Cerebellum (tissue), 5 donors: ENCODE results near the genes PSMD13, PTDSS2, RASSF7, TALDO1, GATD1 and SLC25A22.

DNA sequence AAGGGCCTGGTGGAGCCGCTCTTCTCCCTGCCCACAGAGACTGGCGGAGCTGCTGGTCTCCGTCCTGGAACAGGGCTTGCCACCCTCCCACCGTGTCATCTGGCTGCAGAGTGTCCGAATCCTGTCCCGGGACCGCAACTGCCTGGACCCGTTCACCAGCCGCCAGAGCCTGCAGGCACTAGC lies 1.8 kb downstream of the RIC8A start:
- PRO-cap, 3 experiments = no peak in any of the 3 experiments
- RAMPAGE, long total RNA = no peak

DNA sequence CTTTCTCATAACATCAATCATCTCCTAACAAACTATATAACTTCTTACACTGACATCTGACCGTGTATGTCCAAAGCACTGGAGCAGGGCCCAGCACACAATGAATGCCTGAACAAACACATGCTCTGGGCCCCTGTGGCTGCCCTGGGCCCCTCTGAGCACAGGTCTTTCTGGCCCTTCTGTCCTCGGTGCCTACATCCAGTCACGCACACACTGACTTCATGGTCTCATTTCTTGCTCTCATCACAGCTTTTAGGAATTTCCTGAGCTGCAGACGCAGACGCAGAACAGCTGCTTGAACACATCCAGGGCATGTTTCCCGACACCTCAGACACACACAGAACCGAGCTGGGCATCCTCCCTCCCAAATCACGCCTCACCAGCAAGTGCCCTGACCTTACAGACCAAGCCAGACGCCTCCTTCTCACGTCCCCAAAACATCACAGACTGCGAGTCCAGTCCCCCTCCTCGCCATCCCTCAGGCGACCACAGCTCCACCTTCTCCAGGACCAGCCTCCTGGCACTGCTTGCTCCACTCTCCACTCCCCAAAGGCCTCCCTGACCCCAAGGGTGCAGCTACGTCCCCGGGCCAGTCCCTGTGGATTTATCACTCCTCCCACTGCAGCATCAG lies 13.1 kb downstream of the SIRT3 start:
- PRO-cap, 3 experiments = no peak in any of the 3 experiments
- RAMPAGE, long total RNA = no peak

DNA sequence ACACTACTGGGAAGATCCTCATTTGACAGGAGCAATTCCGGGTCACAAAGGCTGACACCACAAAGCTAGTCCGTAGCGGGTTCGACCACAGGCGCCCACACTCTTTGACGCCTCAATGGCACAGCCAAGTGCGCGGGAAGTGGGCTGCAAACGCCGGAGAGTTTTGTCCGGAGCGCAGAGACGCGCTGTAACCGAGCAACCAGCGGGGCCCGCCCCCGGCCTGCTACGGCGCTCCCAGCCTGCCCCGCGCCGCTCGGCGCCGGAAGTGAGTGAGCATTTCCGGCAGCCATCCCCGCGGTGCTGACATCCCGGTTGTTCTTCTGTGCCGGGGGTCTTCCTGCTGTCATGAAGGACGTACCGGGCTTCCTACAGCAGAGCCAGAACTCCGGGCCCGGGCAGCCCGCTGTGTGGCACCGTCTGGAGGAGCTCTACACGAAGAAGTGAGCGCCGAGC lies at the start of gene PSMD13:
TSS of gene PSMD13 (plus strand) at position 272 of the 453 bp plus-strand sequence.
- PRO-cap, 3 experiments = peak in 3 of 3 experiments; most common plus-strand start position 276 of the sequence (in 1); most common minus-strand start position 222 of the sequence (in 3)
- RAMPAGE, long total RNA = start-site peak on the plus strand centred at position 309 of the sequence, 41 bp wide, 161 and 91 reads in 2 replicates

- PRO-cap, 3 experiments = no peak in any of the 3 experiments
- RAMPAGE, long total RNA = no peak
These were observed 4.6 kb upstream of the PGGHG start for GRCh38 chr11:284106-284884.

- PRO-cap, 3 experiments = no peak in any of the 3 experiments
- RAMPAGE, long total RNA = no peak
These were observed 15.2 kb upstream of the IFITM3 start for GRCh38 chr11:335454-336705.

- PRO-cap, 3 experiments = no peak in any of the 3 experiments
- RAMPAGE, long total RNA = no peak
These were observed 4.2 kb upstream of the B4GALNT4 start for GRCh38 chr11:365206-365430.

DNA sequence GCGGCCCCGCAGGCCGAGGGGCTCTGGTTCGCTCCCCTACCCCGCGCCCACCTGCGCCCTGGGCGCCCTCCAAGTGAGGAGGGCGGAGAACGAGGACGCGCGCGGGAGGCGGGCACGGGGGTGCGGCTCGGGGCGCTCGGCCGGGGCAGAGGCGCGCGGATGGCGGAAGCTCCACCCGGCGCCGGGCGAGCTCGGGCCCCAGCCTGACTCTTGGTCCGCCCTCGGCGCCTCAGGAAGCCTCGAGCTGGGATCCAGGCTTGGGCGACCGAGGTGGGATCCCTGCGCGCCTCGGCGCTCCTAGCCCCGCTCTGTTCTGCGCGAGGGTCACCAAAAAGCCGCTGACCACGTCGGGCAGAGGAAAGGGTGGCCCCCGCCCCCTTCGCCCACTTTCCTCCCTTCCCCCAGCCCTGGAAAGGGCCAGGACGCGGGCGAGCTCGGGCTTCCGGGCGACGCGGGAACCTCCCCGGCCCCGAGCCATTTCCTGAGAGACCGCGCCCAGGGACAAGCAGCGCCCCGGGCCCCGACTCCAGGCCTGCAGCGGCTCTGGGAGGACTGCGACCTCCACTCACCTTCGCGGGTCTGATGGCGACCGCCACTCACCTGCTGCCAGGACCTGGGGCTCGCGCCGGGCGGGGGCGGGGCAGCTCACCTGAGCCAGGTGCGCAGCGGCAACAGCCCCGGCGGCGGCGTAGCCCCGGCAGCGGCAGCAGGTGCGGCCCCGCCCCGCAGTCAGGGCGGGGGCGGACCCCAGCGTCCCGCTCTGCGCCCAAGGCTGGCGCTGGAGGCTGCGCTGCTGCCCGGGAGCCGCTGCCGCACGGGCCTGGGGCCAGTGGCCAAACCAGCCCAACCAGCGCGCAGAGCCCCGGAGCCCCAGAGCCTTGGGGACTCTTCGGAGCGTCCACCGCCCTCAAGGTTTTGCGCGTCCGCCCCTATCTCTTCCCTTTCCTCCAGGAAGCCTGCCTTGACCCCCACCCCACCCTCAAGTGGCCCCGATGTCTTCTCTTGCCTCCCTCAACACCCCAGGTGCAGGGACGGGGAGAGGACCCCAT lies 2.2 kb upstream of the SIGIRR start:
- PRO-cap, 3 experiments = peak in 1 of 3 experiments; most common minus-strand start position 75 of the sequence (in 1)
- RAMPAGE, long total RNA = no peak

GRCh38 chr11:450062-450785 lies at the start of gene PTDSS2:
PTDSS2 (plus strand) TSS chr11:450279.
- PRO-cap, 3 experiments = peak in 3 of 3 experiments; most common plus-strand start chr11:450300 (in 2); most common minus-strand start chr11:450154 (in 2)
- RAMPAGE, long total RNA = no peak

DNA sequence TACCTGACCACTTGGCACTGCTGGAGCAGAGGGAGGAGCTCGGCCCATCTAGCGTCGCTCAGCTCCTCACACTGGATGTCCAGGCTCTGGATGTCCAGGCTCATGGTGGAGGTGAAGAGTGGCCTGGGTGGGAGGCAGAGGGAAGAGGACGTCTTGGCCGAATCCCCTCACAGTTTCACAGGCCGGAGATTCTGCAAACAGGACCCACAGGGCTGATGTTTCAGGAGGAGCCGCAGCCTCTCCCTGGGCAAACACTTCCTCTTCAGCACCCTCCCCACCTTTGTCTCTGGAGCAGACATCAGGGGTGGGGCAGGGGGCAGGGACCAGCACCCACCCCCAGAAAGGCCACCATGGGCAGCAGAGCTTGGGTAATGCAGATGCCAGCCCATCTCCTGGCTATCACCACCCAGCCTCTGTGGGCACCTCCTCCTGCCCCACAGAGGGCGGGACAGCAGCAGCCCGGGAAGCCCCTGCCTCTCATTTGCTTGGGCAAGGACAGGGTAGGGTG lies 4.9 kb downstream of the RNH1 start:
- PRO-cap, 3 experiments = no peak in any of the 3 experiments
- RAMPAGE, long total RNA = no peak

GRCh38 chr11:513578-513799 lies 6.4 kb upstream of the RNH1 start:
- PRO-cap, 3 experiments = no peak in any of the 3 experiments
- RAMPAGE, long total RNA = no peak

GRCh38 chr11:560573-561340 lies at the start of gene RASSF7:
RASSF7 (plus strand) TSS chr11:560970.
- PRO-cap, 3 experiments = peak in 3 of 3 experiments; most common plus-strand start chr11:560978 (in 2); most common minus-strand start chr11:560718 (in 1)
- RAMPAGE, long total RNA = no peak

DNA sequence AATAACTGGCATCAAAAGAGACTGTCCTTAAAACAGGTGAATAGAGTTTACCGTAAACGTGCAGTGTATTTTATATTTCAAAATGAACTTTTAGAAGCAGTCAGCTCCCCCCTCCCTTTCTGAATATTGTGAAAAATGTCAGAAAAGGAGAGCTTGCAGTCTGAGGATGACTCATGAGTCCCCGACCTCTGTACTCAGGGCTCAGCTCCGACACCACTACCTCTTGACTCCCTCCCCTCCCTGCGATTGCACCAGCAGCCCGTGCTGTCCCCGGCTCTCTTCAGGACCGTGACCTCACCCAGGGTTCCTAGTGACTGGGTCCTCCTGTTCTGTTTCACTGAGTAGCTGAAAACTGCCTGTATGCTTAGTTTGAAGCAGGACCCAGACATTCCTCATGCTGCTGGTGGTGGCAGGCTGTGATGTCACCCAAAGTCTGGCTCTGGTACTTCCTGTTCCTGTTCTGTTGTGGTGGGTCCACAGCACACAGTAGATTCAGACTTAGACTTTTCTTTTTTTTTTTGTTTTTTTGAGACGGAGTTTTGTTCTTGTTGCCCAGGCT lies 11.7 kb downstream of the PHRF1 start:
- PRO-cap, 3 experiments = no peak in any of the 3 experiments
- RAMPAGE, long total RNA = no peak

DNA sequence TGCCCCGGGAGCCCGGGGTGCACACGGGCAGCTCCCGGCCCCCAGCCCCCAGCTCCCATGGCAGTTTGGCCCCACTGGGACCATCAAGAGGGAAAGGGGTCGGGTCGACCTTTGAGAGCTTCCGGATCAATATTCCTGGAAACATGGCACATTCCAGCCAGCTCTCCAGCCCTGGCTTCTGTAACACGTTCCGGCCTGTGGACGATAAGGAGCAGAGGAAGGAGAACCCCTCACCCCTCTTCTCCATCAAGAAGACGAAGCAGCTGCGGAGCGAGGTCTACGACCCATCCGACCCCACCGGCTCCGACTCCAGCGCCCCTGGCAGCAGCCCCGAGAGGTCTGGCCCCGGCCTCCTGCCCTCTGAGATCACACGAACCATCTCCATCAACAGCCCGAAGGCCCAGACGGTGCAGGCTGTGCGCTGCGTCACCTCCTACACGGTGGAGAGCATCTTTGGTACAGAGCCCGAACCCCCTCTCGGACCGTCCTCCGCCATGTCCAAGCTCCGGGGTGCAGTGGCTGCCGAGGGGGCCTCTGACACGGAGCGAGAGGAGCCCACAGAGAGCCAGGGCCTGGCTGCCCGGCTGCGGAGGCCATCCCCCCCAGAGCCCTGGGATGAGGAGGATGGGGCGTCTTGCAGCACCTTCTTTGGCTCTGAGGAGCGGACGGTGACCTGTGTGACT lies 7.9 kb downstream of the IRF7 start:
- PRO-cap, 3 experiments = no peak in any of the 3 experiments
- RAMPAGE, long total RNA = no peak

- PRO-cap, 3 experiments = no peak in any of the 3 experiments
- RAMPAGE, long total RNA = no peak
These were observed 3.5 kb downstream of the IRF7 start for GRCh38 chr11:612025-612889.

DNA sequence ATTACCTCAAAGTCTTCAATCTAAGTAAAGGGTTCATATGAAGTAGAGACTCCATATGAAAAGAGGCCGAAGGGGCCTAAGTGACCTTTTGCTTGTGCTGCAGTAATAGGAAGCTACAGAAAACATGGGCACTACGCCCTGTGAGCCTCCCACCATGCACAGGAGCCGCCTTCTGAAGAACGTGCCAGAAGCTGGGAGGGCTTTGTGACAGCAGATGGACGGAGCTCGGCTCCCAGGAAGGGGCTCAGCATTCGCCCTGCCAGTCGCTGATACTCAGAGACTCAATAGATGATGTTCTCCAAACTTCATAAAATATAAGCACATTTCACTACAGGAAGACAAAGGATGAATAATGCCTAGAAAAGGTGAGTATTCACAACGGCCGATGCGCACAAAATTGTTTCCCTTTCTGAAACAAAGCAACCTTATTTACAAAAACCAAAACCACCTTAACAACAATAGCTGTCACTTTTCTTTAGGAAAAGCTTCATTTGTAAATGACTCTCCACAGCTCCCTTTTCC lies 21.1 kb downstream of the DEAF1 start:
- PRO-cap, 3 experiments = peak in 1 of 3 experiments; most common plus-strand start position 187 of the sequence (in 1)
- RAMPAGE, long total RNA = no peak

DNA sequence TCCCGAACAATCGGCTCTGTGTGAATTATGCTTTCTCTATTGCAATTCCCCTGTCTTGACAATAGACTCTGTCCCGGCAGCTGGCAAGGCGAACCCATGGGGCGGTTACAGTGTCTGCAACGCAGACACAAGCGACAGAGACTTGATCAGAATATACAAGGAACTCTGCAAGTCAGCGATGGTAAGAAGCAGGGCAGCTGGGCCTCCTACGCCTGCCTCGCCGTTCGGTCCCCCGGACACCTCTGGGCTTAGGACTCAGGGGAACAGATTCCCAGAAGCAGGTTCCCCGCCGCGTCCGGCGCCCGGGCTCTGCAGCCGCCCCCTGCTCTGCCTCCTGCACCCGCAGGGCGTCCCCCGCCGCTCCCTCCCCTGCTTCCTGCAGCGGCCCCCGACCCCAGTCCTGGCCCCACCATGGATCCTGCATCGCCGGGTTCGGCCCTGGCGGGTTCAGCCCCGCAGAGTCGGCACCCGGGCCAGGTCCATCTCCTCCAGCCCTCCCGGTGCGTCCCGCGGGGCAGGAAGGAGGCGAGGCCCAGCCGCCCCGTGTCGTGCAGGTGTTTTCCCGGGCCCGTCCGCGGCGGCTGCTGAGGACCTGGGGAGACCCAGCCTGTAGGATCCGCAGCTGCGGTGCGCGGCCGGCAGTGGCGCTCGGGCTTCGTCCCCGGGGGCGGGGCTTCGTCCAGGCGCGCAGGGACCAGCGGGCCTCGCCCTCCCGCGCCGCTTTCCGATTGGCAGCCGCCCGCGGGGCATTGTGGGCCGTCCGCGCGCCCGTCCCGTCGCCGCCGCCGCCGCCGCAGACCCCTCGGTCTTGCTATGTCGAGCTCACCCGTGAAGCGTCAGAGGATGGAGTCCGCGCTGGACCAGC lies at the start of gene TALDO1:
TSS of gene TALDO1 (plus strand) at position 796 of the 865 bp plus-strand sequence.
- PRO-cap, 3 experiments = peak in 3 of 3 experiments; most common plus-strand start position 796 of the sequence (in 3); most common minus-strand start position 629 of the sequence (in 2)
- RAMPAGE, long total RNA = start-site peak on the plus strand centred at position 778 of the sequence, 55 bp wide, 1,486 and 231 reads in 2 replicates

DNA sequence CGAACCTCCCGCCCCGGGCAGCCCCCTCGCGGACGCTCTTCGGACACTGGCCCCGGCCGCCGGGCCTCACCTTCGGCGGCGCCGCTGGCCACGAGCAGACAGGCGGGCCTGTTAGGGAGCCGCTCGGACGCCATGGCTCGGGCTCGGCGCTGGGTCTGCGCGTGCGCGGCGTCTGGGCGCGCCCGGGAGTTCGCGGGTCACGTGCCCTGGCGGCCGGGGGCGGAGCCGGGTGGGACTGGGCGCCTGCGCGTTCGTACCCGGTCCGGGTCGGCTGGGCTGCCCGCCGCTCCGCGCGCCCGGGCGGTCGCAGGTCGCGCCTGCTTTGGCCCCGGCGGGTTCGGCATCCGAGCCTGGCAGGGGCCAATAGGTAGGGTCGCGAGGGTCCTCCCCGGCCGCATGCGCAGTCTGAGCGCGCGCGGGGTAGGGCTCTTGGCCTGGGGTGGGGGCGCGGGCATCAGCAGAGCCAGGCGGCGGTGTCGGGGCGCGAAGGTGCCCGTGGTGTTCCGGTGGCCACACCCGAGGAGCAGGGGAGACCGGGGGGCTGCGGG lies at the start of gene GATD1:
TSS of gene GATD1 (minus strand) at position 159 of the 548 bp plus-strand sequence.
- PRO-cap, 3 experiments = peak in 3 of 3 experiments; most common plus-strand start position 242 of the sequence (in 2); most common minus-strand start position 157 of the sequence (in 2)
- RAMPAGE, long total RNA = no peak

- PRO-cap, 3 experiments = peak in 3 of 3 experiments; most common plus-strand start chr11:795173 (in 1); most common minus-strand start chr11:795364 (in 2)
- RAMPAGE, long total RNA = no peak
These were observed 3.1 kb downstream of the SLC25A22 start for GRCh38 chr11:794614-795775.

- PRO-cap, 3 experiments = no peak in any of the 3 experiments
- RAMPAGE, long total RNA = no peak
These were observed 1.4 kb downstream of the SLC25A22 start for GRCh38 chr11:796774-797034.

- PRO-cap, 3 experiments = peak in 3 of 3 experiments; most common plus-strand start chr11:798045 (in 3); most common minus-strand start chr11:797971 (in 2)
- RAMPAGE, long total RNA = no peak
These were observed at the start of gene SLC25A22 for GRCh38 chr11:797819-798740. SLC25A22 (minus strand) TSS chr11:798281.